ENCODE measurements around the gene PDE3B.

GRCh38 chr11:14334616-14335827 lies 24.0 kb downstream of the RRAS2 start:
- RAMPAGE, long total RNA, result no peak
- RRBS, result no CpG with 5 or more reads among the region's 3 CpGs

GRCh38 chr11:14500238-14501090 lies 853 bp upstream of the COPB1 start:
- RAMPAGE, long total RNA, result no peak
- RRBS, result no CpG with 5 or more reads among the region's 9 CpGs

- RAMPAGE, long total RNA, result no peak
- RRBS, result no CpG with 5 or more reads among the region's 4 CpGs
Measured at GRCh38 chr11:14569596-14569950, 49.4 kb upstream of the PSMA1 start.

- RAMPAGE, long total RNA, result no peak
- RRBS, result 1% methylated on average over 29 of the region's 52 CpGs
Measured at GRCh38 chr11:14643479-14643914, at the start of gene PDE3B. TSS of gene PDE3B (plus strand) at chr11:14643804.

DNA sequence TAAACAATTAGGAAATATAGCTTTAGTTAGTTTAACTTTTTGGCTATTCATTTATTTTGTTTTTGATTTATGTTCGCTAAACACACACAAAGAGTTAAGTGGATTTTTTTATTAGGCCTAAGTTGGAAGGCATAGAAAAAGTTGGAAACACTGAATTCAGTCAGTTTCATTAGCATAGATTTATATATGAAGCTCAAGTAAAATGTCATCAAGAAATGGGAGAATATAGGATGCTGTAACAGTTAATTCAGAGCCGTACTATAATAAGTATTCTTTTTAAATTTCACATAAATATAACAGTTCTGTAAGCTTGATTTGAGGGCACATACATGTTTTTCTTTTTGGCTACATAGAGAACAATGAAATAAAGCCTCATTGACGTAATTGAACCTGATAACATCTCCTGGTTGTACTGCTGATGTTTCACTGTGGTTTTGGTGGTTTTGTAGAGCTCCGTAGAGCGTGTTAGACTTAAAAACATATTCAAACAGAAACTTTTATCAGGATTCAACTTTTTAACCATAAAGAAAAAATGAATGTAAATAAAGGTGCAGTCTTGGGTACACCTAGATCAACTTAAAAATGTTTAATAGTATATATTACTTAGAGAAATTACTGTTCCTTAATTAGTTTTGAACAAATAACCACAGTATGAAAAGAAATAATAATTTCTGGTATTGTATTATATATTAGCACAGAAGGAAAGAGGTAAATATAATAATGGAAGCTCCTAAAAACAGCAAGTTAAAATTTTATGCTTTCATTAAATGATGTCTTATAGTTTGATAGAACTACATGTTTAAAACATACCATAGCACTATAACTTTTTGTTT lies 121.6 kb downstream of the PDE3B start:
- RAMPAGE, long total RNA, result no peak
- RRBS, result no CpG with 5 or more reads among the region's 5 CpGs

DNA sequence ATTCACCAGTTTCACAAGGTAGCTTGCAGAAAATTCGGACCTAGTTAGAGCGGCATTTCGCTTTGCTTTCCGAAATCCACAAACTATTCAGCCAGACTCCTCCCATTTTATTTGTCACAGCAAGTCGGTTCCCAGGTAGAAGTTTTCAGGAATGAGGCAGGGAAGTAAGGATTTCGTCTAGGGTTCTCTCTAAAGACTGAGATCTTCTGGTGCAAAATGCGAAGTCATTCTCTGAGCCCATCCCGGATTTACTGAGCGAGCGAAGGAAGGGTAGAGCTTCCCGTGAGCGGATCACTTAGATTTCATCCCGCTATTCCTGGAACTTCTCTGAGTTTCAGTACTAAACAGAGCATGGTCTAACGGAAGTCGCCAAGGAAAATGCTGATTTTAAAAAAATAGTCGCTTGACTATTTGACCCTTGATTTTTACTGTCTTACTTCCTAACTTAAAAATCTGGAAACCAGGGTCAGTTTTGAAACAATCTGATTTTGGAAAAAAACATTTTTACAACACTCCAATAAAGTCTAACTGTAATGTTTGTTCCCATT lies 3.1 kb upstream of the CALCA start:
- RAMPAGE, long total RNA, result no peak
- RRBS, result no CpG with 5 or more reads among the region's 16 CpGs

GRCh38 chr11:15507509-15507958 lies 392.8 kb downstream of the INSC start:
- RAMPAGE, long total RNA, result no peak
- RRBS, result no CpG with 5 or more reads among the region's 6 CpGs

DNA sequence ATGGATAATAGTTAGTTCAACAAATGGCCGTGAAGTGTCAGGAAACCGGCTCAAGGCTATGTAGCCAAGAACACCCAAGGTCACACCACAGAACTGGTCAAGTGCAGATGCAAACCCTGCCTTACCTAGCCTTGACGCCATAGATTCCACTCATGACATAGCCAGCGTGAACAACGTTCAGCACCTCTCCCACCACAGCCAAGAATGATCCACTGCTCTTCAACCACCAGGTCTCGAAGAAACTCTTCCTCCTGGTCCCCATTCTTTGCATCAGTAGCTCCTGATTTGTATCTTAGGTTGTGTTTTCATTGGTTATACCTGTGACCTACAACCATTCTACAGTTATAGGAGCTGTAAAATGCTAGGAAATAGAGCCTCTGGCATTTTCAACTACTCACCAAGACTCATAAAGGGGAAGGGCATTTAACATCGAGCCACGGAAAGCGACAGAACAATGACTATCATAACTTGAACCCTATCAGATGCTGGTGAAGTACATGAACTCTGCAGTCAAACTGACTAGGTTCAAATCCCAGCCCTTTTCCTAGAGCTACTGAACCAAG lies 588.2 kb downstream of the SOX6 start:
- RAMPAGE, long total RNA, result no peak
- RRBS, result no CpG with 5 or more reads among the region's 9 CpGs

DNA sequence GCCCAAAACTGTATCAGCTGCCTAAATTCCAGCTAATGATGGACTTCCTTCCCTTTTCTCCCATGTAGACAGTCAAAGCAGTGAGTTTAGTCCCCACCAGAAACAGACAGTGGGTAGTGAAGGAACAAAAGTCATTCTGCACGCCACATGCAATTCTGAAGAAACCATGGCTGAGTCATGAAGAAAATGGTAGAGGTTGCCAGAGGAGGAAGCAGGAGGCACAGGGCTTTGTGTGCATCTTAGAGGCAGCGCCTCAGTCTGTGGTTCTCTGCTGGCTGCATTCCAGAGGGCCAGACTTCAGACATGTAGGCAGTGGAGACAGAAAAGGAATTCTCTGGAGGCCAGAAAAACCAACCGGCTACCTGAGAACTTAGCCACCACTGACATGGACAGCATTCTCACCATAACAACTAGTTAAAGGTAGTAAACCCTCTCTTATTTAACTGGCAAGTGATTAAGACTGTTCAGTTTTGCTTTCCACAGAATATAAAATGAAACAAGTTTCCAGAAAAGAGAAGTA lies 556.2 kb downstream of the SOX6 start:
- RAMPAGE, long total RNA, result no peak
- RRBS, result no CpG with 5 or more reads among the region's 3 CpGs

- RAMPAGE, long total RNA, result no peak
- RRBS, result no CpG with 5 or more reads among the region's 3 CpGs
Measured at GRCh38 chr11:16292939-16293605, 63.3 kb downstream of the SOX6 start.

DNA sequence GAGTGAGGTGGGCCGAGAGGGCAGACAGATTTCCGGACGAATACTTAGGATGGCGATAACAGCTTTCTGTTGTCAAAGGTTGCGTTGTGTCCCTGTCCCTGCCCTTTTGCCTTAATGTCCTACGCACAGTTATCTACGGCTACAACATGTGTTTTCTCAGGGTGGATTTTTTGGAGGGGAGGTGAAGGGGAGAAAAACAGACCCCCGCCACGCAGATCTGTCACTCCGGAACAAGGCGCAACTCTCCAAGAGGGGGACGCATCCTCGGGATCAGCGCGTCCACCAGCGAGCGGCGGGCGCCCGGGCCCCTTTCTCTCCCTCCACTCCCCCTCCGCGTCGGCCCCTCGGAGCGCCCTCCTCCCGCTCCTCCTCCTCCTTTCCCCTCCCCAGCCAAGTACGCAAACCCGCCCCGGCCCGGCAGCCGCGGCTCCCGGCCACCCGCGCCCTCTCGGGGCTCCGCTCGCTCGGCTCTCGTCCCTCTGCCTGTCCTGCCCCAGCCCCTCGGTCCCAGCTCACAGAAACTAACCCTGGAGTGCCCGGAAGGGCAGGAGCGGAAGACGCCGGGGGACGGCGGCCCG lies 131.7 kb upstream of the C11orf58 start:
- RAMPAGE, long total RNA, result no peak
- RRBS, result 2% methylated on average over 21 of the region's 48 CpGs

DNA sequence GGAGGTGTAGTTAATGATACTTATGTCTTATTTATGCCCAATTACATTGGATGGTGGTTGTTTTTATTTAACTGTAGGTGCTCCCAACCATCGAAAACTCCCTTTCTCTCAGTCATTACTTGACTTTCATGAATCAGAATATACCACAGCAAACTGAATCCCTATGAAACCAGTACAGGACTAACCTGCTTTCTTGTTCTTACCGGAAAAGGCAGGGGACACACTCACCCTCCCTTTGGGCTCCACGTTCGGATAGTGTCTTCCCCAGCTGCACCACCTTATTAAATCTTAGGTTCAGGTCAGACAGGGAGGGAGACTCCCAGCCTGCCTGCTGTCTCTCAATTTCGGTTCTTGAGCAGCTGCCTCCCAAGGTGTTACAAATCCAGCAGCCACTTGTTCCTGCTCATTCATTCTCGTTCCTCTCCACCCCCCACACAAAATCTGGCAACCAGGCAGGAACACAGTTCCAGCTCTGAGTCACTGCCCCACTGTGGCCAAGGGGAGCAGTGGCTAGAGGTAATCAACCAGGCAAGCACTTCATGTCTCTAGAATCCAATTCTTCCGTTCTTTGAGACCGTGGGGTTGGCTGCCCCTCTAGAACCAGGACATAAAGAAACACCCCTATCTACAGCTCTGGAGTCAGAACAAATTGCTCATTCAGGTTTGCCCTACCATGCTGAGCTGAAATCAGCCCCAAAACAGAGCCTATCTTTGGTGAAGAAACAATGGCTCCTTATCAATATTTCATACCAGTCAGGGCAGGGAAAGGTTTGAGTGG lies 133.0 kb downstream of the PLEKHA7 start:
- RAMPAGE, long total RNA, result no peak
- RRBS, result no CpG with 5 or more reads among the region's 8 CpGs

DNA sequence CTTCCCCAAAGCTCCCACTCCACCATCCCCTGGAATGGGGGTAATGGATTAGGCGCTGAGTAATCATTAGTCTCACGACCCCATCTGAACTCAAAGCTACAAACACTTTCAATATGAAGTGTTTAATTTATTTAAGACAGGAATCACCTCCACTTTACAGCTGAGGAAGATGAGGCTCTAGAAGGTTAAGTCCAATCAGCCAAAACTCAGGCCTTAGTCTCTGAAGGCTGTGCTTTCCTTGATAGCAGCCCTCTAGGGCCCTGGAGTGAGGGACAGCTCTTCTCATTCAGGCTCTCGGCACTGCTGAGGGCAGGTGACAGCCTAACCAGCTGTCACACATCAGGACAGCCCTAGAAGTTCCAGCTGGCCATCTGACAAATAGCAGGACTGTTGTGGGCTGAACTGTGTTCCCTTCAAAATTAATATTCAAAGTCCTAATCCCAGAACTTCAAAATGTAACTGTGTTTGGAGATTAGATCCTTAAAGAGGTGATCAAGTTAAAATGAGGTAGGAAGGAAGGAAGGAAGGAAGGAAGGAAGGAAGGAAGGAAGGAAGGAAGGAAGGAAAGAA lies 108.4 kb downstream of the PLEKHA7 start:
- RAMPAGE, long total RNA, result no peak
- RRBS, result no CpG with 5 or more reads among the region's 3 CpGs

- RAMPAGE, long total RNA, result no peak
- RRBS, result no CpG with 5 or more reads among the region's 4 CpGs
Measured at GRCh38 chr11:16936739-16937218, 77.4 kb downstream of the PLEKHA7 start.

- RAMPAGE, long total RNA, result no peak
- RRBS, result no CpG with 5 or more reads among the region's 6 CpGs
Measured at GRCh38 chr11:16956321-16957081, 57.7 kb downstream of the PLEKHA7 start.

GRCh38 chr11:16967262-16967658 lies 47.0 kb downstream of the PLEKHA7 start:
- RAMPAGE, long total RNA, result no peak
- RRBS, result no CpG with 5 or more reads among the region's 2 CpGs

GRCh38 chr11:16968192-16968874 lies 45.9 kb downstream of the PLEKHA7 start:
- RAMPAGE, long total RNA, result no peak
- RRBS, result no CpG with 5 or more reads among the region's 6 CpGs

GRCh38 chr11:16994218-16995217 lies 19.7 kb downstream of the PLEKHA7 start:
- RAMPAGE, long total RNA, result no peak
- RRBS, result no CpG with 5 or more reads among the region's 5 CpGs

DNA sequence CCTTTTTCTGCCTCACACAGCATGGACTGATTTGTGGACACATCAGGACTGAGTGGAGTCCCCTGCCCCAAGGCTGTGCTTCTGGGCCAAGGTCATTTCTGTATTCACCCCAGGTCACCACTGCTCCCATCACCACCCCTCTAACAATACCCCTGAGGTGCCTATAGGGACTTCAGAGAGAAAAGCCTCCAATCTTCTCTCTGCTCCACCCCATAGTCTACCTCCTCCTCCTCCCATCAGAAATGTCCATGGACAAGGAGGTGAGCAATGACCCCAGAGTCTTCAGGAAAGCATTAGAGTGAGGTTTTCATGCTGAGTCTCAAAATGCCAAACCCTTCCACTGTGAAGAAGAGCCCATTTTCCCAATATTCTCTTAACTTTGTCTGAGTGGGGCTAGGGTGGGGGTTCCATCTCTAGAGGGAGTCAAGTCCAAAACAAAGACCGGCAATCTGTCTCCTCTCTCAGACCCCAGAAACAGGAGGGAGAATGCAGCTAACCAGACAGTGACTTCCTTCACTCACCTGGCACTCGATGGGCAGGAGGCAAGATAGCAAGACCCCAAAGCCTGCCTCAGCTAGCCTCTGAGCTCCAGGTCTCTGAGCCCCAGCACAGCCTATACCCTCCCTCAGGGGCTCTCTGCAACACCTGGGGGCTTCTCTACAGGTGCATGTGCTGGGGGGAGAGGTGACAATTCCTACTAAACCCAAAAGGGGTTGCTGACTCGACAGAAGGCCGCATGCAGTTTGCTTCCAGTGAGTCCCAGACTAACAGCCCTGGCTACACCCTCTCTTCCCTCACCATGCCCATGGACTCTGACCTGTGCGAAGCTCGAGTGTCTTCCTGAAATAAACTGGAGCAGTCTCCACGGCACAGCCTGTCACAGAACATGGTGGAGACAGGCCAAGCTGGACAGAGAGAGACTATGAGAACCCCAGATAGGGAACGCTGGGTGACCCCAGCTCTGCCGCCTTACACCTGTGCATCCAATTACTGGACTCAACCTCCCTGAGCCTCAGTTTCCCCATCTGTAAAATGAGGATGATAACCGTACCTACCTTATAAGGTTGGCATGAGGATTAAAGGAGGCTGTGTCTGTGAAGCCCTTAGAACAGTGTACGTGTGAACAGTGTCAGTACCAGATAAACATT lies 16.8 kb downstream of the PLEKHA7 start:
- RAMPAGE, long total RNA, result no peak
- RRBS, result no CpG with 5 or more reads among the region's 11 CpGs

- RAMPAGE, long total RNA, result no peak
- RRBS, result no CpG with 5 or more reads among the region's 7 CpGs
Measured at GRCh38 chr11:17209013-17209603, 1.3 kb upstream of the PIK3C2A start.